Skin of body (tissue), 2 donors: ENCODE measurements around a stretch of chr13.

DNA sequence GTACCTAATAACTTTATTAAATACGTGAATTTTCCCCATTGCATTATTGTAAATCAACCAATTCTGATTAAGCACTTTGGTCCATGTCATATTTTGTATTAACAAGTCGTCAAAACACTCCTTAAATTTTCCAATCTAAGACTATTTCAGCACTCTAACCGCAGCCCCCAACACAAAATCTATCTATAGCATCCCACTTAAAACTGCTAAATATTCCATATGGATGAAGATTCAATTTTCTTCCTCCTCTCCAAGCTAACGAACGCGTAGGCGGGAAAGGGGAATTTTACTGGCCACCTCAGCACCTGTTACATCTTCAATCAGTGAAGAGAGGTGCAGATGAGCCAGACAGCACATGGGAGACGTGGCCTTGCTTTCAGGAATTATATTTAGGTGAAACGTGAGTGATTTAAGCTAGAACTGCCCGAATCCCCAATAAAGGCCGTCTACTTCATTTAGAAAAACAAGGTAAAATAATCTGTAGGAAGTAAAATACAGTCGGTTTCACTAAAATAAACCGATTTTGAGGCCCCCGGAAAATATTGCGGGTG is 1.1 kb downstream of the RBM26 start:
- RAMPAGE, long total RNA: no peak

DNA sequence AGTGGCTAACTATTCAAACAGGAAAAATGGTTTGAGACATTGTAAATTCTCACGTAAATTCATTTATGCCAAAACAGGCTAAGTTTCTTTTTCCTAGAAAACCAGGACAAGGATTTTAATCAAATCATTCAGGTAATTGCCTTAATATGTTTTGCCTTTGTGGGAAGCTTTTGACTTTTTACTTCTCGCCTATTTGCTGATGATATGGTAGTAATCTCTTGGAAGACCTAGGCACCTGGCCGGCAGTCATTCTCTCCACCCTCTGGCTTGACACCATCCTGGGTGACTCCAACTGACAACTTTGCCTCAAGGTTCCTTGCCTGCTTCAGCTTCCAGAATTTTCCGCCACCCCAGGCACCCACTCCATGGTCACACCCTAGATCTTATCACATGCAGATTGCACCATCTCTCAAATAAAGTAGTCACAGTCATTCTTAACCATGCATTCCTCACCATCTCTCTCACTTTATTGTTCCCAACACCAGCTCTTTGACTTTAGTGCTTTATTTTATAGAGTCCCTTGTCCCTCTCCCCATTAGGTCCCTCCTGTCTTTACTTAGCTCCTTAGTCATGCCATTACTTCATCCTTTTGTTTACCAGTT is 351.8 kb downstream of the SPRY2 start:
- RAMPAGE, long total RNA: no peak

- RAMPAGE, long total RNA: no peak
Observed at GRCh38 chr13:80133663-80133997, 207.3 kb downstream of the SPRY2 start.

DNA sequence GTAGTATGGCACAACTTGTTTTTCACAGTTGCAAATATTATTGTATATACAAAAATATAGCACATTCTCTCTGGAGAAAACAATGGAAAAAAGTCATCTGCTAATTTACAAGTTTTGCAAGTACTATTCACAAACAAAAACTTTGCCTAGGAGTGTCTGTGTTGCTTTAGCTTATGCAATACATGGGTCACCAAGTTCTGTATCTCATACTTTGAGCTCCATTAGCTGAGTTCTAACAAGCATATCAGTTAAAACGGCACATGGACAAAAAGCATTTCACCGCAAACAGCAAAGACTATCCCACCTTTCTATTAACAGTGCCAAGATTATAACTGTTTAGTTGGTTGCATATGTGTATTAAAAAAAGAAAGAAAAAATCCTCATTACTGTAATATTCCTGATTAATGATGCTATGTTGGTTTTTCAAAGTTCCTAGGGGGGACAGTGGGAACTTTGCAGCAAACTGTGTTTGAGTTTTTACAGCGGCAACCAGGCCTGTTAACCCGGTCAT is 4.5 kb downstream of the SPRY2 start:
- RAMPAGE, long total RNA: no peak

GRCh38 chr13:80400135-80400640 is 59.3 kb upstream of the SPRY2 start:
- RAMPAGE, long total RNA: no peak

DNA sequence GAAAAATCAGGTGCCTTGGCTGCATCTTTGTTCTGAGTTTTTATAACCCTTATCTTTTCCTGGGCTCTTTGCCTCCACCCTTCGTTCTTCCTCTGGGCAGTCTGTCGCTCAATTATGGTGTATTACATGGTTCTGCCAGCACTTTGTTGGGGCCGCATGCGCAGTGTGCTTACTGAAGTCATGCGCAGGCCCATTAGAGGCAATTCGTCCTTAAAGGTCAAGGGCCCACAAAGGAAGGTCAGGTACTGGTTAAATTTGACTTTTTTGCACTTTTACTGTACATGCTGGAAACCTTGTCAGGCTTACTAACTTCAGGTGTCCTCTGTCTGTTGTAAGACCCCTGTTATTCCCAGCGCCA is 761.8 kb upstream of the SLITRK5 start:
- RAMPAGE, long total RNA: no peak

DNA sequence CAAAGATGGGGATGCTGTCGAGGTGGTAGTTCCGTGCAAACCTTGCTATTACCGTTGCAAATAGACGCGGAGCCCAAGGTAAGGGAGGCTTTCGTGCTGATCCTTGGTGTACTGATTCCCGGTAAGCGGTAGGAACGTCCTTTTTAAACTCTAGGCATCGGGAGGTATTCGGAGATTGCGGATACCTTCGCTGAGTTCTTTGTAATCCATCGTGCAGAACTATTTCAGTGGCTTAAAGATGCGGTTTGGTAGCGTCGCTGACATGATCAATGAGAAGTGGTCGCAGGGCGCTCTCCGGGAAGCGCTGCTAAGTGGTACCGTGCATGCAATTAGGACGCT is 3.1 kb downstream of the SLITRK5 start:
- RAMPAGE, long total RNA: no peak

GRCh38 chr13:89163017-89163510 is 1491.9 kb downstream of the SLITRK5 start:
- RAMPAGE, long total RNA: no peak

GRCh38 chr13:91155336-91156113 is 242.9 kb upstream of the GPC5 start:
- RAMPAGE, long total RNA: no peak

GRCh38 chr13:91348344-91349236 is 49.8 kb upstream of the GPC5 start:
- RAMPAGE, long total RNA: no peak

GRCh38 chr13:91385361-91385664 is 13.1 kb upstream of the GPC5 start:
- RAMPAGE, long total RNA: no peak

DNA sequence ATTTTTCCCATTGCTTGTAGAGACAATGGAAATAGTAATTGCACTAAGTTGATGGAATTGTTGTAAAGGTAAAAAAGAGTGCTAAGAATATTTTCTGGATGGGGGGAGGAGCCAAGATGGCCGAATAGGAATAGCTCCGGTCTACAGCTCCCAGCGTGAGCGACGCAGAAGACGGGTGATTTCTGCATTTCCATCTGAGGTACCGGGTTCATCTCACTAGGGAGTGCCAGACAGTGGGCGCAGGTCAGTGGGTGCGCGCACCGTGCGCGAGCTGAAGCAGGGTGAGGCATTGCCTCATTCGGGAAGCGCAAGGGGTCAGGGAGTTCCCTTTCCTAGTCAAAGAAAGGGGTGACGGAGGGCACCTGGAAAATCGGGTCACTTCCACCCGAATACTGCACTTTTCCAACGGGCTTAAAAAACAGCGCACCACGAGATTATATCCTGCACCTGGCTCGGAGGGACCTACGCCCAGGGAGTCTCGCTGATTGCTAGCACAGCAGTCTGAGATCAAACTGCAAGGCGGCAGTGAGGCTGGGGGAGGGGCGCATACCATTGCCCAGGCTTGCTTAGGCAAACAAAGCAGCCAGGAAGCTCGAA is 474.1 kb upstream of the GPC6 start:
- RAMPAGE, long total RNA: no peak

- RAMPAGE, long total RNA: no peak
Observed at GRCh38 chr13:93226404-93226672, 269 bp upstream of the GPC6 start.

DNA sequence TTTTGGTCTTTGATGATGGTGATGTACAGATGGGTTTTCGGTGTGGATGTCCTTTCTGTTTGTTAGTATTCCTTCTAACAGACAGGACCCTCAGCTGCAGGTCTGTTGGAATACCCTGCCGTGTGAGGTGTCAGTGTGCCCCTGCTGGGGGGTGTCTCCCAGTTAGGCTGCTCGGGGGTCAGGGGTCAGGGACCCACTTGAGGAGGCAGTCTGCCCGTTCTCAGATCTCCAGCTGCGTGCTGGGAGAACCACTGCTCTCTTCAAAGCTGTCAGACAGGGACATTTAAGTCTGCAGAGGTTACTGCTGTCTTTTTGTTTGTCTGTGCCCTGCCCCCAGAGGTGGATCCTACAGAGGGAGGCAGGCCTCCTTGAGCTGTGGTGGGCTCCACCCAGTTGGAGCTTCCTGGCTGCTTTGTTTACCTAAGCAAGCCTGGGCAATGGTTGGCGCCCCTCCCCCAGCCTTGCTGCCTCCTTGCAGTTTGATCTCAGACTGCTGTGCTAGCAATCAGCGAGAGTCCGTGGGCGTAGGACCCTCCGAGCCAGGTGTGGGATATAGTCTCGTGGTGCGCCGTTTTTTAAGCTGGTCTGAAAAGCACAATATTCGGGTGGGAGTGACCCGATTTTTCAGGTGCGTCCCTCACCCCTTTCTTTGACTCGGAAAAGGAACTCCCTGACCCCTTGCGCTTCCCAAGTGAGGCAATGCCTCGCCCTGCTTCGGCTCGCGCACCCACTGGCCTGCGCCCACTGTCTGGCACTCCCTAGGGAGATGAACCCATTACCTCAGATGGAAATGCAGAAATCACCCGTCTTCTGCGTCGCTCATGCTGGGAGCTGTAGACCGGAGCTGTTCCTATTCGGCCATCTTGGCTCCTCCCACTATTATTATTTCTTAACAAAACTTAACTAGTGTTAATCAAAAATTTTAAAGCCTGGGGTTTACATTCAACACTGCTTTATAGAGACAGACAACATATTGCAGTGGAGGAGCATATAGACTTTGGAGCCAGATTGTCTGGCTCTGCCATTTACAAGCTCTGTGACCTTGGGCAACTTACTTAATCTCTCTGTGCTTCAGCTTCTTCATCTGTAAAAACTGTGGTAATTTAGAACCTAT is 269.4 kb downstream of the GPC6 start:
- RAMPAGE, long total RNA: no peak

GRCh38 chr13:93767267-93767799 is 540.7 kb downstream of the GPC6 start:
- RAMPAGE, long total RNA: no peak

DNA sequence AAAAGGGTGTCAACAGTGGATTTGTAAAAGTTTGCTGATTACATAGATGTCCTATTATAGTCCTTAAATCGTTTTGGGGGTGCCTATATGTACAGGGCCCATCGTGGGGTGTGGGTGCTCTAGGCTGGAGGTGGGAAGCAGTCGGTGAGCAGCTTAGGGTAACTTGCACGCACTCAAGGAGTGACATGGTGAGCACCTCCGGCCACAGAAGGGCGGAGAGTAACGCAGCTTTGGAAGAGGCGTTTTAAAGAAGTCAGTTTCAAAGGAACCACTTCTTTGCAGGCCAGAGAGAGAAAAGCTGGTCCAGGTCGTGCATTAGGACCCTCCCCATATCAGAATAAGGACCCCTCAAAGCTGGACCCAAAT is 363 bp downstream of the TGDS start:
- RAMPAGE, long total RNA: no peak

- RAMPAGE, long total RNA: no peak
Observed at GRCh38 chr13:94600926-94601440, 674 bp upstream of the GPR180 start.

GRCh38 chr13:94859236-94859768 is 147.0 kb upstream of the SOX21 start:
- RAMPAGE, long total RNA: no peak

DNA sequence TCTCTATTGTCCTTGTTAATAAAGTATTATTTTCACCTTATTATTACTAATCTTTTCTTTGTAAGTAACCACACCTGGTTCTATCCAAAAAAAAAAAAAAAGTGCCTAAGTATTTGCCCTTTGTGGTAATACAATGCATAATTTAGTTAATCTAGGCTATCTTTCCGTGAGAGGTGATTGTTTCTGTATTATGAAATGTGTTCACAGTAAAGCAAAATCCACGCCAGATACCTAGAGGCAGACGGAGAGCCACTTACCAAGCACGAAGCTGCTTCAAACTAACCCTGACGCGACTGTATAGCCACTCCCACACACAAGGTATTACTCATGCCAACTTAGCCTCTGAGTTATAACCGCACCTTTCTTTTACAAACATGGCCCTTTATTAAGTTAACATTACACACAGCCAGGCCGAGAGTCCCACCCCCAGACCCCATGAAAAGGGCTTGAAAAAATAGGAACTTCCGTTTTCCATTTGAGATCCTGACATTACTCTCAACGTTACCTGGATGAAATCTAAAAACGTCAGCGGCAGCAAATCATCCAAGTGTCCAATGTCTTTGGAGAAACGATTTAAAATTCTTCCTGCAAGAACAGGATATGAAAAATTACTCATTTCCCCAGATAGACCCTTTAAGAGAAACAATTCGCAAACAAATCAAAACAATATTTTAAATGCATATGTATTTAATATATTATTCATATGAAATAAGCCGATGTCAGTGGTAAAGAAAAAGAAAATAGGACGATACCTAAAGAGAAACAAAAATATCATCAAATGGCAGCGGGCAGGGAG is 185.6 kb downstream of the ABCC4 start:
- RAMPAGE, long total RNA: no peak

DNA sequence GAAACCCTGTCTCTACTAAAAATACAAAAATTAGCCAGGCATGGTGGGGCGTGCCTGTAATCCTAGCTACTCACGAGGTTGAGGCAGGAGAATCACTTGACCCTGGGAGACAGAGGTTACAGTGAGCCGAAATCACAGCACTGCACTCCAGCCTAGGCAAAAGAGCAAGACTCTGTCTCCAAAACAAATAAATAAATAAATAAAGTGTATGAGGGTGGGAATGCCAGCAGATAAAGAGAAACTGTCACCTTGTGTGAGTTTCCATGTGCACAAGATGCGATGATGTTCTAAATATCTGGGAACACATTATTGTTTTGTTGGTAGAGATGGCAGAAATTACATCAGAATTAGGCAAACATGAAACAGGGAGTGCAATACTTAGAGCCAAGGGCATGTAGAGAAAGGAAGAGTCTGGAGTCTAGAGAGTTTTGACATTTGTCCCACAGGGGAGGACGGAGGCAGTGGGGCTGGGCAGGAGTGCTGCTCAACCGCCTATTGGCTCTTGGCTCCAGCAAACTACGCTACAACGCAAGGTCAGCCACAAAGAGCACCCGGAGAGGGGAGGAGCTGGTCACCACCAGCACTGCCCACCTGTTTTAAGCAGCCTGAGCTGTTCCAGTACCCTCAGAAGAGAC is 108.4 kb downstream of the ABCC4 start:
- RAMPAGE, long total RNA: no peak